ENCODE measurements around a stretch of chr16.

DNA sequence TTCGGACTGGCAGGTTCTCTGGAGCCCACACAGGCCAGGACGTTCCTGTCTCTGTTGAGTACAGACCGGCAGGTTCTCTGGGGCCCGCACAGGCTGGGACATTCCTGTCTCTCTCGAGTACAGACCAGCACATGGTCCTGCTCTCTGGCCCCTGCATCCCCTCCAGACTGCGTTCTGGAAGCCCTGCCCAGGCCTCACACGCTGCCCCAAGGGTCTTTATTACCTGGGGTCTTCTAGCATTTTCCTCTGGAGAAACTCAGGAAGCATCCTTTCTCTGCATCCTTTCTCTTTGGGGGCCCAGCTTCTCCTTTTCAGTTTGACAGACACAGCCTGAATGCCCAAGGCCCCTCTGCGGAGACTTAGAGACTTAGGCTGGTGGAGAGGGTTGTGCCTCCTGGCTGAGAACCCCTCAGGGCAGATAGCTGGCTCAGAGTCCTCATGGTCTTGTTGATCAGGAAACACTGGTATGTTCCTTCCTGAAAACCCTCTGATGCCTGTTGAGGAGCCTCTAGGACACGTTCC lies 18.0 kb upstream of the GSE1 start:
- PRO-cap, result no peak

GRCh38 chr16:85620898-85621762 lies 8.0 kb downstream of the GSE1 start:
- PRO-cap, result no peak

GRCh38 chr16:85622161-85622760 lies 9.1 kb downstream of the GSE1 start:
- PRO-cap, result no peak

GRCh38 chr16:85653183-85654384 lies 35.2 kb downstream of the GINS2 start:
- PRO-cap, result no peak

DNA sequence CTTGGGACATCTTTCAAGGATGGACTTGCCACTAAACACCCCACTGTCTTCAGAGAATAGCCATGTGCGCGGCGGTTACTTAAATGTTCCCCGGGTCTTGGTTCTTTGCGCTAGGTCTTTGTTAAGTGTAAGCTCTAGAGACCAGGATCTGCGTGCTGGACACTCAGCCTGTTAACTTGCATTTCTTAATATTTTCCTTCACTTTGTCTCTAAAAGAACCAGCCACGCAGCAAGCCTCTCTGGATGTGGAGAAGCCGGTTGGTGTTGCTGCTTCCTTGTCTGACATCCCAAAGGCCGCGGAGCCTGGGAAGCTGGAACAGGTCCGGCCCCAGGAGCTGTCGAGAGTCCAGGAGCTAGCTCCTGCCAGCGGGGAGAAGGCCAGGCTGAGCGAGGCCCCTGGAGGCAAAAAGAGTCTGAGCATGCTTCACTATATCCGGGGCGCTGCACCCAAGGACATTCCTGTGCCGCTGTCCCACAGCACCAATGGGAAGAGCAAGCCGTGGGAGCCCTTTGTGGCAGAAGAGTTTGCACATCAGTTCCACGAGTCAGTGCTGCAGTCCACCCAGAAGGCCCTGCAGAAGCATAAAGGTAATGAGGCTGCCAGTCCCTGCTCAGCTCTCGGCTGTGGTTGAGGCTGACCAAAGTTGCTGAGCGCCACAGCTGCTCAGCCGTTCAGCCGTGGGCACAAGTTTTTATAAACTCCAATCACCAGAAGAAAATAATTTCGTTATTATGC lies 22.8 kb downstream of the GINS2 start:
- PRO-cap, result no peak

- PRO-cap, result no peak
Observed at GRCh38 chr16:85735002-85735827, 15.7 kb downstream of the C16orf74 start.

- PRO-cap, result no peak
Observed at GRCh38 chr16:85746394-85747392, 4.2 kb downstream of the C16orf74 start.

GRCh38 chr16:85749848-85750761 lies 791 bp downstream of the C16orf74 start:
- PRO-cap, result unidirectional peak, plus-strand start at chr16:85750372

DNA sequence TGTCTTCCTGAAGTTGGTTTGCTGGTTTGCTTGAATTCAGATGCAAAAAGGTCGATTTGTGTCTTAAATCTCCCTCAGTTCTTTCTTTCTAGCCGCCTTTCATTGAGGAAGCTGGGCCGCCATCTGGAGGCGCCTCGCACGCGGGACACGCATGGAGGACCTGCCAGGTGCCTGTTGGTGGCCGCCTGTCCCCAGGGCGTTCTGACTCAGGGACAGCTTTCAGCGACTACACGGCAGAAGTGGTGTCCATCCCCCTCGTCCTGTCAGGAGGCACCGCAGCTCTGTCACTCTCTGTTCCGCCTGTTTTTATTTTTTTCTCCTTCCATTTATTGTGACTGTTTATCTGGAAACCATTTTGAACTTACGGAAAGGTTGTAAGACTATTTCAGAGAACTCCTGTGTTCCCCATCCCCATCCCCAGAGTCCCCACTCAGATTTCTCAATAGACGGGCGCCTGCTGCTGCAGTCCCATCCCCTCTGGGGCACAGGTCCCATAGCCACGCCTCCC lies 33.2 kb downstream of the COX4I1 start:
- PRO-cap, result no peak

DNA sequence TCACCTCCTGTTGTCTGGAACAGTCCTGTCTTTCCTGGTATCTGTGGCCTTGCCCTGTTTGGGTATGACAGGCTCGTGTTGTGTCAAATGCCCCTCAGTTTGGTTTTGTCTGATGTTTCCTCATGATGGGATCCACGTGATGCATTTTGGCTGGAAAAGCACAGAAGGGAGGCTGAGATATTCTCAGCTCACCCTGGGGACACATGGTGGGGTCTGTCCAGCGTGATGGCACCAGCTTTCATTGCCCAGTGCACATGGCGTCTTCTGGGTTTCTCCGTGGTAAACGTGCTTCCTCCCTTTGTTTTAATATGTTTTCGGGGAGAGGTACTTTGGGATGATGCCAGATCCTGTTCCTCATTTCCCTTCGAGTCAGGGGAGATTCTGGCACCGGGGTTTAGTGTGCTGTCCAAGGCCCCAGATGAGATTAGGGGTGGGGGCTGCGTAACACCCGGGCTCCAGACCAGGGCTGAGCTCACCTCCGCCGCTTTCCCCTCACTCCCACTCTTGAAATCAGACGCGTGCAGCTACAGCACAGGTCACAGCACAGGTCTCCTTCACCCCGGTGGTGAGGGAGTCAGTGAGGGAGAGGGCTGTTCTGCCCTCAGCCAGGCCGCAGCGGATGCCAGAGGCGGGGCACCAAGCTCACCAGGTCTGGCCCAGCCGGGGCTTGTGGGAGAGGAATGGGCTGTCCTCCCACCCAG lies 33.8 kb downstream of the COX4I1 start:
- PRO-cap, result no peak

DNA sequence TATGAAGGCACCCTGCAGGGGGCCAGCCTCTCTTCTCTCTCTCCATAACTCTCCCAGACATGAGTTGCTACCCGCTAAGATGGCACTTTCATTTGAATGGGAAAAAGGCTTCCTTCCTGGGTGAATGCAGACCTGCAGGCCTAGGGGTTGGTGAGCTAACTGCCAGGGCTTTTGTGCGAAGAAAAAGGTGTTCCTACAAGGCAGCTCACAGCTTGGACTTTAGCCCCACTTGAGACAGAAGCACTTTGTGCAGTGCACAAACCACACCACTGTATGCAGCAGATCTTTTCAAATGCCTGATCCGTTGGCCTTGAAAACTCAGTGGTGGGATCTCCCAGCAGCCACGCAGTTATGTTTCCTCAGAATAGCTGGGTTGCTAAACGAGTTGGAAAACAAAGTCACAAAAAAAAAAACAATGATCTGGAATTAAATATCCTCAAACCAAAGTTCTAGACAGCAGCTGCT lies 76.8 kb downstream of the IRF8 start:
- PRO-cap, result no peak

GRCh38 chr16:85979417-85980092 lies 80.6 kb downstream of the IRF8 start:
- PRO-cap, result no peak

DNA sequence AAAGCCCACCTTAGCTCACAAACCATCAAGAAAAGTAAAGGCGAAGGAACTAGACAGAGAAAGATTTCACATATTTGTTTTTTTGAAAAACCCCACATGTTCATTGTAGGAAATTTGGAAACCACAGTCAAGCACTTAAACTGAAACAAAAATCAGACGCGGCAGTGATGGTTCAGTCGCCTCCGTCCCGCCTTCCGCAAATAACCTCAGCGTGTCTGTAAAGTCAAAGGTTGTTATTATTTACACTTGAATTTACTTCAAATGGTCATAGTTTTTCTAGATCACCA lies 144.5 kb upstream of the FOXF1 start:
- PRO-cap, result no peak

GRCh38 chr16:86383410-86383793 lies 126.9 kb upstream of the FOXF1 start:
- PRO-cap, result no peak

- PRO-cap, result no peak
Observed at GRCh38 chr16:86488278-86488914, 21.9 kb upstream of the FOXF1 start.

DNA sequence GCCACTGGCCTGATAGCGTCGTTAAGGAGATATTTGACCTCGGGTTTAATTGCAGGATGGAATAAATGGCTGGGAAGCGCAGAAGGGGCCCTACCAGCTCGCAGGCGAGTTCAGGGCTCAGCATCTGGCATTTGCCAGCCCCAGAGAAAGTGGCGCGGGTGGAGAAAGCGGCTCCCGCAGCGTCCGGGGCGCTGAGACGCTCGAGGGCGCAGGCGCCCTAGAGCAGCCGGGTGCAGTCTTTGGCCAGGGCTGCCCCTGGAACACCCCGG lies 15.9 kb upstream of the FOXF1 start:
- PRO-cap, result no peak

DNA sequence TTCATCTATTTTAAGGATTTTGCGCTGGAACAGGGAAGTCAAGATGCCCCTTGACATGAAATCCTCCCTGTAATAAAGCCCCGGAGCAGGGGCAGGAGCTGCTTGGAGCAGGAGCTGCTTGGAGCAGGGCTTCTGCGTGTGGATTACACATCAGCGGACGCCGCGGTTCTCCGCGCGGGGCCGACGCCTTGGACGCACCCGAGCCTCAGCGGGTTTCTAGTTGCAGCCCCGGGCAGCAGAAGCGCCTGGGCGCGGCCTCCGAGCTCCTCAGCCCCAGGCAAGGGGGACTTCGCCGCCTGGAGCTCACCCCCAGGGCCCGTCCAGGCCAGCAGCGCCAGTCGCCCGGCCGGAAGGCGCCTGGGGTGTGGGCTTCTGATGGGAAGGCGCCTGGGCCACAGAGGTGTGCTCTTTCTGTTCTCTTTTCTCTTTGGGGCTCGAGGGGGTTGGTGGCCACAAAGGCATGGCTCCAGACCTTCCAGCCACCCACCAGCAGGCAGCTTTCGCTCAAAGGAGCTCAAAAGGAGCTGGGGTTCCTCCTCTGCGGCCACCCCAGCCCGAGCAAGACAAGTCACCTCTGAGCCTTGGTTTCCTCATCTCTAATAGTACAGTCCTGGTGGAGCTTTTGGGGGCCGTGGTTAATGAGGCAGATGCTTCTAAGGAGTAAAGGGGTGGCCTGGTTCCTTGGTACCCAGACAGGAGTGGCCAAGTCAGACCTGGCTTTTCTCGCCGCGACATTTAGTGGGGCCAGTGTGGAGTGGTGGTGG lies 6.4 kb downstream of the FOXF1 start:
- PRO-cap, result no peak

DNA sequence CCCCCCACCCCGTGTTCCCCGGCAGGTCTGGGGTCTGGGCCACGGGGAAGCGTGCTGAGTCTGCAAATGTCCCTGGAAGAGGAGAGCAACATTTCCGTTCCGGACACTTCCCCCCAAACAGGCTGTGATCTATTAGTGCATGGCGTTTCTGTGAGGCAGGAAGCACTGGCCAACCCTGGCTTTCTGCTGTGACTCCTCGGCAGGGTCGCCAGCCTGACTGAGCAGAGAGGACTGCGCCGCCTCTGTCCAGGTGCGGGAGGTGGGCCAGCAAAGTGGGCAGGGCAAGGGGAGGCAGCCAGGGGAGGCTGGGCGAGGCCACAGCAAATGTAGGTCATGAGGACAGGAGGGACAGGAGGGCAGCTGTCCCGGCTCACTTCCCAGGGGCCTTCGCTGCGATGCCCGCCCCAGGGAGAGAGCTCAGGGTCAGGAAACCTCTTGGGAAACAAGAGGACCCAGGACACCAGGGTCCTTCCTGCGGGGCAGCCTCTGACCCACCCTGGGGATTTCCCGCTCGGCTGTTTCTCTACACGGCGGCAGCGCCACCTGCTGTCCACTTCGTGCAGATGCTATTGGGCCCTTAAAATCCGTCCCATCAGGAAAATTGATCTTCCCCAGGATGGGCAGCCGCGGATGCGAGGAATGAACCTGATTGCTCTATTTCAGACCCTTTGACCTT lies 9.5 kb downstream of the FOXF1 start:
- PRO-cap, result bidirectional peak, plus-strand start at position 329 of the sequence, minus-strand start at position 219 of the sequence

DNA sequence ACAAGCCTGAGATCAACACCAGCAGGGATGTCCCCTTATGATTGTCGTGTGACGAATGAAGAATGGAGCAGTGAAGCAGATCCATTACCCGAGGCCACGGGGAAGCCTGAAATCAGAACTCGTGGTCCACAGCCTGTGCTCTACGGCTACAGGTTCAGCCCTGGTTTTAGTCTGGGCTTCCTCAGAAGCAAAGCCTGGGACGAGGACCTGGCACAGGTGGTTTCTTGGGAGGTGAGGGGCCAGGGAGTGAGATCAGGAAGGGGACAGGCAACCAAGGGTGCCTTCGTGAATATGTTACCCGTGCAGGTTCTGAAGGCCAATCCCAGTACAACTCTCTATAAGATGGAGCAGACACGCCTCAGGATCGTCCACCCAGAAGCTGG lies 61.2 kb downstream of the FOXL1 start:
- PRO-cap, result no peak

- PRO-cap, result no peak
Observed at GRCh38 chr16:87033992-87034390, 283.2 kb downstream of the C16orf95 start.

Measured in trachea (tissue), 1 donor.